HepG2 (cell line): ENCODE results near the gene TMEM168.

- RRBS, 2 experiments, result no CpG with 5 or more reads among the region's 2 CpGs
CAGE:
- cytosol, long polyA minus RNA, result no peak
- cytosol, long polyA plus RNA, result no peak
- long polyA plus RNA, result no peak
- nucleus, long polyA minus RNA, result no peak
- nucleus, long polyA plus RNA, result no peak
Observed at GRCh38 chr7:111527425-111527959, 34.8 kb downstream of the IMMP2L start.

- RRBS, 2 experiments, result 0 to 4% methylated on average over 5 of the region's 51 CpGs
CAGE:
- cytosol, long polyA minus RNA, result no peak
- cytosol, long polyA plus RNA, result no peak
- long polyA plus RNA, result no peak
- nucleus, long polyA minus RNA, result no peak
- nucleus, long polyA plus RNA, result no peak
Observed at GRCh38 chr7:111561331-111562339, 657 bp downstream of the IMMP2L start.

DNA sequence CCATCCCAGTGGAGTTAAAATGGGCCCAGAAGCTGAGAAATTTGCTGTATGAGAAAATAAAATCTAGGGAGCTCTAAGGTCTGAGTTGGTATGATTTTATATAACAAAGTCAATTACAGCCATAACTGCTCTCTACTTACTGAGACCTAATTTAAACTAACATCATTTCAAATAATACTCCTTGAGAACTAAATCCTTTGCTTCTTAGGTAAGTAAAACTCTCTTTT, 133.3 kb upstream of the IMMP2L start:
CAGE:
- cytosol, long polyA minus RNA, result no peak
- cytosol, long polyA plus RNA, result no peak
- long polyA plus RNA, result no peak
- nucleus, long polyA minus RNA, result no peak
- nucleus, long polyA plus RNA, result no peak

GRCh38 chr7:111858646-111859356, 296.5 kb upstream of the IMMP2L start:
- RRBS, 2 experiments, result no CpG with 5 or more reads among the region's 6 CpGs
CAGE:
- cytosol, long polyA minus RNA, result no peak
- cytosol, long polyA plus RNA, result no peak
- long polyA plus RNA, result no peak
- nucleus, long polyA minus RNA, result no peak
- nucleus, long polyA plus RNA, result no peak

DNA sequence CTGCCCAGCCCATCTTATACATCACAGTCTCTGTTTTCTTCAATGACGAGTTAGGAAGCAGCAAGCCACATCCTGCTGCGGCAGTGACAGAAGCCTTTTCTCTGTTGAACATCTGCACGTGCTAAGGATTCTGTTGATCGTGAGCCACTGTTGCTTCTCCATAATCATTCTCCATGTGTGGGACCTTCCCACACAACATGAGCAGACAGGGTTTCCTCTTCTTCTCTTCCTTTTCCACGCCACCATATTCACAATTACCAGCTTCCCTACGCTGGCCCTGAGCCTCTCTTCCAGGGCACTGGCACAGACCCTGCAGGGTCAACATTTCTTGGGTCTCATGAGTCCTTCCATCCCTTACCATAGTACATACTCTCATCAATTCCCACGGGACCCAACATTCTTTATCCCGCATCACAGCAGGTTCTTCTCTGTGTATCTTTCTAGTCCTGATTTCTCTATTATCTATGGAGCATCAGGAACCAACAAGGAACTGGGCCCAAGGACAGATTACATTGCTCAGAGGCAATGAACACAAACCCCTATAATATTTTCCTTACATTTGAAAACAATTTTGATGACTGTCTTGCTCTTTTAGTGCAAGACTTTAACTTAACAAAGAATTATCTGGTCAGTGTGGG, 298.2 kb upstream of the IMMP2L start:
- RRBS, 2 experiments, result no CpG with 5 or more reads among the region's 8 CpGs
CAGE:
- cytosol, long polyA minus RNA, result no peak
- cytosol, long polyA plus RNA, result no peak
- long polyA plus RNA, result no peak
- nucleus, long polyA minus RNA, result no peak
- nucleus, long polyA plus RNA, result no peak

- RRBS, 2 experiments, result no CpG with 5 or more reads among the region's 8 CpGs
CAGE:
- cytosol, long polyA minus RNA, result no peak
- cytosol, long polyA plus RNA, result no peak
- long polyA plus RNA, result no peak
- nucleus, long polyA minus RNA, result no peak
- nucleus, long polyA plus RNA, result no peak
Observed at GRCh38 chr7:111873267-111873638, 311.0 kb upstream of the IMMP2L start.

DNA sequence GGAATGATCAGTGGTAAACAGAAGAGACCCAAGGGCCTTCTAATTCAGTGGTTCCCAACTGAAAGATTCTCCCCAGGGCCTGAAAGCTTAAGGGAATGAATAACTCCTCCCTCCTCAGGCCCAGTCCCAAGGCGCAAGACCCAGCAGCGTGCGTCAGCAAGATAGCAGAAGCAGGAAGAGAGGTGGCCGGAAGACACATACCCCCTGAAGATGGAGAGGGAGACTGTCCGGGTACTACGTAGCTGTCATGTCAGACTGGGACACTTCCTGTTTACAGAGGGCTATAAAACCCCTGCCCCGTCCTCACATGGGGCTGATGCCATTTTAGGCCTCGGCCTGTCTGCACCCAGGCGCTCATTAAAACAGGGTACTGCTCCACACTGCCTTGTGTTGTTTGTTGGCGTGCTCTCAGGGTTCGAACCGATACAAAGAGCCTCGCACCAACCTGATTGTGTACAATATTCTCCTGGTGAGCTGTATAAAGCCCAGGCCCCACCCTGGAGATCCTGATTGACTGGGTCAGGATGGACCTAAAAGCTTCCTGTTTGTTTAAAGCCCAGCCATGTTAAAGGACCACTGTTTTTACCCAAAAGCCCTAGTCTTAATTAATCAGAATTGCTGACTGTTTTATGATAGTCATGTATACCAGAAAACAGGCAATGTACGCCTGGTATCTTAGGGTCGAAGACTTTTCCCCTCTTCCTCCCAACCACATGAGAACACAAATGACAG, 251.6 kb downstream of the DOCK4 start:
- RRBS, 2 experiments, result no CpG with 5 or more reads among the region's 15 CpGs
CAGE:
- cytosol, long polyA minus RNA, result no peak
- cytosol, long polyA plus RNA, result no peak
- long polyA plus RNA, result no peak
- nucleus, long polyA minus RNA, result no peak
- nucleus, long polyA plus RNA, result no peak

DNA sequence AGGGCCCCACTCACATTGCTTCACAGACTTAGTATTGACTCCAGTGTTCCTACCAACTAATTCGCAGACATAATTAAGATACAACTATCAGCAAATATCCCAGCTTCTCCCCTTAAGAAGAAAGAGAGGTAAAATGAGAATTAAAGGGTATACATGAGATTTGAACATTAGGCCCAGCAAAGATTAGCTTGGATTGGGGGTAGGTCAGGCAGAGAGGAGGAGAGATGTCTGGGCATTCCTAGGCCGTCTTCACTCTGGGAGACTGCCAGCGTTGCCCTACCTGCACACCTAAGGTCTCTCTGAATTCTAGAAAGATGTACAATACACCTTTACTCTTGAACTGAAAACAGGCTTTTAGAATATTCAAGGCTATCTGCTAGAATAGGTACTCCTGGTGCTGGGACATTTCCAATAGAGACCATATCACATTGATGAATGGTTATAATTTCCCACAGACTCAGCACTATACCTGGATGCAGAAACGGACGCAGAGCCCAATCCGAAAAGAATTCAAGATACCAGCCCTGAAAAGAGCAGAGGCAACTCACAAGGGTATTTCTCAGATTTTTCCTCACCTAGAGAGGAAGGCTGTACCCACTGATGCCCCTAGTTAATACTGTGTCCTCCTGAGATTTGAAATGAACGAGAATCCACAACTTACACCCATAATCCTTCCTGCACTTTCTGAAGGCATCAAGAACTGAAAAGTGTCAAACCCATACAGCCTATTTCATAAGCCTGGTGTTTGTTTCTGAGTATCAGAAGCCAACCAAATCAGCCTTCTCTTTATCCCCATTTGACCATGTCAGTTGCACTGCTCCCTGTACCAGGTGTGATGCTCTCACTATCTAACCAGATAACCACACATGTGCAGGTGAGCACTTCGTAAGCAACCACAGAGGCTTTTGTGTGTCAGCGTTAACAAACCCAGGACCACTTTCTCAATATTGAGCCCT, 114.8 kb downstream of the DOCK4 start:
- RRBS, 2 experiments, result no CpG with 5 or more reads among the region's 9 CpGs
CAGE:
- cytosol, long polyA minus RNA, result no peak
- cytosol, long polyA plus RNA, result no peak
- long polyA plus RNA, result no peak
- nucleus, long polyA minus RNA, result no peak
- nucleus, long polyA plus RNA, result no peak

GRCh38 chr7:112111727-112112223, 94.4 kb downstream of the DOCK4 start:
- RRBS, 2 experiments, result no CpG with 5 or more reads among the region's 3 CpGs
CAGE:
- cytosol, long polyA minus RNA, result no peak
- cytosol, long polyA plus RNA, result no peak
- long polyA plus RNA, result no peak
- nucleus, long polyA minus RNA, result no peak
- nucleus, long polyA plus RNA, result no peak

GRCh38 chr7:112465318-112466050, 15.2 kb downstream of the IFRD1 start:
- RRBS, 2 experiments, result no CpG with 5 or more reads among the region's 1 CpG
CAGE:
- cytosol, long polyA minus RNA, result no peak
- cytosol, long polyA plus RNA, result no peak
- long polyA plus RNA, result no peak
- nucleus, long polyA minus RNA, result start-site peak on the plus strand at chr7:112465707-112465759, 29 reads; start-site peak on the plus strand at chr7:112465848-112465913, 20 reads
- nucleus, long polyA plus RNA, result no peak

- RRBS, 2 experiments, result no CpG with 5 or more reads among the region's 4 CpGs
CAGE:
- cytosol, long polyA minus RNA, result no peak
- cytosol, long polyA plus RNA, result no peak
- long polyA plus RNA, result no peak
- nucleus, long polyA minus RNA, result no peak
- nucleus, long polyA plus RNA, result no peak
Observed at GRCh38 chr7:112476714-112477218, 4.0 kb upstream of the LSMEM1 start.

GRCh38 chr7:112790229-112791060, at the start of gene TMEM168:
Gene TMEM168 (minus strand): TSS chr7:112790393.
- RRBS, 2 experiments, result 51% methylated on average over 16 to 20 of the region's 53 CpGs
CAGE:
- cytosol, long polyA minus RNA, result start-site peak on the minus strand at chr7:112790390-112790423, 48 reads
- cytosol, long polyA plus RNA, result no peak
- long polyA plus RNA, result start-site peak on the minus strand at chr7:112790343-112790412, 84 and 87 reads in 2 replicates
- nucleus, long polyA minus RNA, result no peak
- nucleus, long polyA plus RNA, result no peak

- RRBS, 2 experiments, result no CpG with 5 or more reads among the region's 13 CpGs
CAGE:
- cytosol, long polyA minus RNA, result no peak
- cytosol, long polyA plus RNA, result no peak
- long polyA plus RNA, result no peak
- nucleus, long polyA minus RNA, result no peak
- nucleus, long polyA plus RNA, result no peak
Observed at GRCh38 chr7:112791620-112792133, 1.5 kb upstream of the TMEM168 start.

DNA sequence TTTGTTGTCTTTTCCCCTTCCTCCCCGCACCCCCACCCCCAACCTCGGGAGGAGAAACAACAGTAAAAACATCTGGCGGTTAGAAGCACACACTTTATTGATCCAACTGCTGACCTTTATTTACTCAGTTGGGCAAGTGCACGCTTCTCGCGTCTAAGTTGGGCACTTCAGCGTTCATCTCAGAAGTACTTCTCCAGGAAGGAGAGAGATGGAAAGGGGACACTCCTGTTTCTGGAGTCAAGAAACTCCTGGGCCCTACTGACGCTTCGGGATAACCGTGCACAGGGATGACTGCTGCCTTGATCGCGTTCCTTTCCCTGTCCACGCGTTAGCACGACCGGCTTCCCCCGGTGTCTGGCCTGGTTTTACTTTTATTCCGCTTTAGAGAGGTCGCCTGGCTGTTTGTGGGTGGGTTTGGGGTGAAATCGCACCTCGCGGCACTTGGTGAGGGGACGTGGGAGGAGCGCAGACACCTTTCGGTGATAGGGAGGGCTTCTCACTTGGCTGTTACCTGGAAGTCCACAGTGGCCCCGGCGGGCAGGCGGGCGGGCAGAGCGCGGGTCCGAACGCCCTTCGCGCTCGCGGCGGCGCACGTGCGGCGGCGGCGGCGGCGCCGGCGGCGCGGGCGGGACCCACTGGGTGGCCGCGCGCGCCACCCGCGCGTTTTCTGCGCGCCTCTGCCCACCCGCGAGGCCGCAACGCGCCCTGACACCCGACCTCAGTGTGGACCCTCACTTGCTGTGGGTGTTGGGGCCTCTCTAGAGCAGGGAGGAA, 168.4 kb upstream of the PPP1R3A start:
- RRBS, 2 experiments, result 88% methylated on average over 12 to 19 of the region's 66 CpGs
CAGE:
- cytosol, long polyA minus RNA, result no peak
- cytosol, long polyA plus RNA, result no peak
- long polyA plus RNA, result no peak
- nucleus, long polyA minus RNA, result no peak
- nucleus, long polyA plus RNA, result no peak

GRCh38 chr7:114255269-114255610, 159.4 kb upstream of the FOXP2 start:
- RRBS, 2 experiments, result no CpG with 5 or more reads among the region's 10 CpGs
CAGE:
- cytosol, long polyA minus RNA, result no peak
- cytosol, long polyA plus RNA, result no peak
- long polyA plus RNA, result no peak
- nucleus, long polyA minus RNA, result no peak
- nucleus, long polyA plus RNA, result no peak

DNA sequence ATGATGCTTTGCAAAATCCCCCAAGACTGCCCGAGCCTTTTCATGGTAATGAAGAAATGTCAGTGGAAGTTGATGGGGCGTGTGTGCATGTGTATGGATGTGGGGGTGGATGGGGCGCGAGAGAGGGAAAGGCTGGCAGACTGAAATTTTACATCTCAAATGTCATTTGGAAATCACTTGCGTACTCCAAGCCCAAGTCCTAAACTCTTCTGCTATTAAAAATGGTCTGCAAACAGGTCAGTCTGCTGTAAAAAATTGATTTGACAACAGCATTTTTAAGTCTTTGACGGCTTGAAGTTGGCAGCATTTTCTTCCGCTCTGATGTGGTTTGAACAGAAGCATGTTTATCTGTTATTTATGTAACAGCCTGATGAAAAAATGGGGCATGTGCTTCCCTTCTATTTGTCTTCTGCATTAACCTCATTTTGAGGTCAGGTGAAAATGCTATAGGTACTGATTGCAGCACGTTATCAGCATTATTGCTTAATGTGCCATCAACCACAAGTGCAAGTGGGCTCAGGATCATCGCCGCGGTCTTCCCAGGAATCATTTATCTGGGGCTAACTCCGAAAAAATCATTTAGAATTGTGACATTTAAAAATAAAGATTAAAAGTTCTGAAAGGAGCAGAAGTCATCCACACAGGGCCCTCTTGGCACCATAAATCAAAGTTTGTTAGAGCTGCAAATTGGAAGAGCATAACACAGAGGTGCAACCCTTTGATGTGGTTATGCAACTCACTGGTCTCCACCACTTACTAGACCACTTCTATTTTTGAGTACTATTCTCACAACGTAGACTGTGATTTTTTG, 307.5 kb downstream of the MDFIC start:
- RRBS, 2 experiments, result no CpG with 5 or more reads among the region's 13 CpGs
CAGE:
- cytosol, long polyA minus RNA, result no peak
- cytosol, long polyA plus RNA, result no peak
- long polyA plus RNA, result no peak
- nucleus, long polyA minus RNA, result no peak
- nucleus, long polyA plus RNA, result no peak

- RRBS, 2 experiments, result no CpG with 5 or more reads among the region's 6 CpGs
CAGE:
- cytosol, long polyA minus RNA, result no peak
- cytosol, long polyA plus RNA, result no peak
- long polyA plus RNA, result no peak
- nucleus, long polyA minus RNA, result no peak
- nucleus, long polyA plus RNA, result no peak
Observed at GRCh38 chr7:116212009-116212645, 1.8 kb downstream of the TES start.

DNA sequence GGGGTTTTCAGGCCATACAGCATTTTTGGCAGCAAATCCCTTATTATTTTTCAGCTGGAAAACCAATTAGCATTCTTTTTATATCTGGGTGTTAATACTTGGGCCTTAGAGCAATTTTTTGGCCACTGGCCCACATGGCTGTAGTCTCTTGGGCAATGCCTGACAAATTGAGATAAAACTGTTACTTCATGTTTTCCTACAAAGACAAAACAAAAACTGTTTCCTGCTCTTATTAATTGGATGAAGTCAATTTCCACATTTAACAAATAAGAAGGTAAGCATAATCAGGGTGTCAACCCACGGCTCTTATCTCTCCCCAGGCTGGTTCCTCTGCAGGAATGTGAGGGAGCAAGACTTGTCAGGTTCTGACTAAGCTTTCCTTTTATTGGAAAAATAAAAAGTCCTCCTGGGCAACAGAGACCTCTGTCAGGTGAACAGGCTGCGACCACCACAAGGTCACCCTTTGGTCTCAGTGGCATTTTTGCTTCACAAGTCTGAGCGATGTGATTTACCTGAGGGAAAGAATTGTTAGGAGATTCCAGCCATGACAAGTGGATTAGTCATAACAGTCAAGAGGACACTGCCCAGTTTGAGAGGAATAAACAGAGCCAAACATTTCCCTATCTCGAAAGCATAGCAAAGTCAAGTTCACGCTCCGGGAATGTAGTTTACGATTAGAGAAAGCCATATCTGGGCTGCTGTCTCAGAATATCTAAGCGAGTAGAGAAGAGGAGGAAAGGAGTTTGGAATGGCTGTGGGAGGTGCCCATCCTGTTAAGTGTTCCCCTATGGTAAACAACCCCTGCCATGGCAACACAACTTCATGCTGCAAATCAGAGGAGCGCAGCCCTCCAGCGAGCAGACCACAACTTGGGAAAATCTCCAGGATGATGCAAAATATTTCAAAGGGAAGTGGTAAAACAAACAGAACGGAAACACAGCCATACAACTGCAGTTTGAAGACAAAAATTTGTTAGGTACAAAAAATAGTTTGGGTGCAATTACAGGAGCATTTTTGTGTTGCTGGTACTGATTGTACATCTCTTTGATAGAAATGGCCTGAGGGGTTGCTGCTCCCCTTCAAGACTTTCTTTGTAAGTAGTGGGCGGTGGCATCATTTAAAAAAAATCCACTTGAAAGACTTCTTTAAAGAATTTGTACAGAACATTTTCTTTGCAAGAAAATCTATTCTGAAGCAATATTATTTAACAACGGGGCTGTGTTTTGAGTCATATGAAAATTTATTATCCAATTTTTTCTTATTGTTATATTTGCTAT, 144.6 kb downstream of the TES start:
- RRBS, 2 experiments, result no CpG with 5 or more reads among the region's 13 CpGs
CAGE:
- cytosol, long polyA minus RNA, result no peak
- cytosol, long polyA plus RNA, result no peak
- long polyA plus RNA, result no peak
- nucleus, long polyA minus RNA, result no peak
- nucleus, long polyA plus RNA, result no peak

DNA sequence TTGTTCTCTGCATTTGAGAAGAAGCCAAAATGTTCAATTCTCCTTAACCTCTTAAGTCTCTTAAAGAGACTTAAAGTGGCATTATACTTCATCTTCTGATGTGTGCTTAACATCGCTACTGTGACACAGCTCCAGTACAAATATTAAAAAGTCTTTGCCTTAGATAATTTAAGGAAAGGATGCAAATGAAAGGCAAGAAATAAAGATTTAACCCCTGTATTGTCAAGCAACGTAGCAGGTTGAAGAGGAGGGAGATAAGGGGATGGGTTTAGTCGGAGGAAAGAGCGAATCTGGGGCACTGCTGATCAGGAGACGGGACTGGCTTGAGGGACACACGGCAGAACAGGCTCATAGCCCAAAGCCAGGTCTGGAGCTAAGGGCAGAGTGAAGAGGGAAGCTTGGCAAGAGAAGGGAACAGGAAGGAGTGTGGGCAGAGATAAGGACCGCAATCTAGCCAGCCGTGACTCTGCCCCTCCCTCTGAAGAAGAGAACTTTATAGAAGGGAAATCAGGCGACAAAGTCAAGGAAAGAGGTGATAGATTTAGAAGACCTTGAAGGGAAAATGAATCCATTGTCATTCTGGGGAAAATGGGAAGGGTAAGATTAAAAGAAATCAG, 67.5 kb downstream of the CAV1 start:
- RRBS, 2 experiments, result no CpG with 5 or more reads among the region's 9 CpGs
CAGE:
- cytosol, long polyA minus RNA, result no peak
- cytosol, long polyA plus RNA, result no peak
- long polyA plus RNA, result no peak
- nucleus, long polyA minus RNA, result no peak
- nucleus, long polyA plus RNA, result no peak

DNA sequence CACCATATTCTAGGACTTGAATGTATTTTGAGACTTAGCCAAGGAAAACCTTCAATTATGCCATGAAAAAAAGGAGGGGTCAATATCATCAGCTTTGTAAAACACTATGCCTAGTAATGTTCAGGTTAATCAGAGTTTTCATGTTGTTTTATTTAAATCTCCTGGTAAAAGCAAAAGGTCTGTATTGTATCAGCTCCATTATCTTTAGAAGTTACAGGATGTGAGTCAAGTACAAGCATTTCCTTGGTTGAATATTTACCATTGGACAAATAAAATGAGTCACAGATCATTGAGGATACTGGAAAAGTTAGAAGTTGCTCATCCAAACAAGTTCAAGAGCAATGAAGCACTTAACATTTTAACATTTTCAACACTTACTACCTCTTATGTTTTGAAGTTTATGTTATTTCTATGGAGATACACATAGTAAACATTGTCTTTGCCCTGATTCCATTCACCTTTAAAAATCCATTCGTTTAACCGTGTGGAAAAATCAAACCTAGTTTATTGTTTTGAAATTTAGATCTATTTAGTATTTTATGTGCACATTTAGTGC, 89.9 kb upstream of the CAPZA2 start:
- RRBS, 2 experiments, result no CpG with 5 or more reads among the region's 2 CpGs
CAGE:
- cytosol, long polyA minus RNA, result no peak
- cytosol, long polyA plus RNA, result no peak
- long polyA plus RNA, result no peak
- nucleus, long polyA minus RNA, result no peak
- nucleus, long polyA plus RNA, result no peak